ENCODE measurements around a stretch of chr14.

GRCh38 chr14:105152807-105153496, 15.6 kb downstream of the JAG2 start:
- PRO-cap, result no peak
- RRBS, 2 experiments, result 72 to 74% methylated on average over 3 of the region's 26 CpGs

GRCh38 chr14:105167106-105167396, 1.5 kb downstream of the JAG2 start:
- PRO-cap, result no peak
- RRBS, 2 experiments, result 15 to 19% methylated on average over 9 of the region's 15 CpGs

GRCh38 chr14:105218850-105219460, 29.4 kb upstream of the BTBD6 start:
- PRO-cap, result no peak
- RRBS, 2 experiments, result 91 to 97% methylated on average over 6 to 7 of the region's 33 CpGs

- PRO-cap, result no peak
- RRBS, 2 experiments, result no CpG with 5 or more reads among the region's 22 CpGs
These were observed 925 bp upstream of the BRF1 start for GRCh38 chr14:105301667-105302185.

DNA sequence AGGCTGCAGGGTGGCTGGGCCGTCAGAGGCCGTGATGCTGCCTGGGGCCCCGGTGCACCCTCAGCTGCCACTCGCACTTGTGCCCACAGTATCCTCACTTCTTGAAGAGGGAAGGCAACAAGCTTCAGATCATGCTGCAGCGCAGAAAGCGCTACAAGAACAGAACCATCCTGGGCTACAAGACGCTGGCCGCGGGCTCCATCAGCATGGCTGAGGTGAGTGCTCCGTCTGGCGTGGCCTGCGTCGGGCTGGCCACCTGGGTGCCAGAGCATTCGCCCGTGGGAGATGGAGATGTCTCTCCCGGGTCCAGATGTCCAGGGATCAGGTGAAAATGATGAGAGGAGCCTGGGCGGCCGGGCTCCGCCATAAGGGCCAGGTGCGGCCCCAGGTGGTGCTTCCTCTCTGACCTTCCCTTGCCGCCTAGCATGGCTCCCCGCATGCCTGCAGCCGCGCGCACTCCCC, 40.4 kb downstream of the PACS2 start:
- PRO-cap, result no peak
- RRBS, 2 experiments, result no CpG with 5 or more reads among the region's 25 CpGs

- PRO-cap, result no peak
- RRBS, 2 experiments, result no CpG with 5 or more reads among the region's 13 CpGs
These were observed 4.0 kb upstream of the CRIP1 start for GRCh38 chr14:105482726-105483104.

DNA sequence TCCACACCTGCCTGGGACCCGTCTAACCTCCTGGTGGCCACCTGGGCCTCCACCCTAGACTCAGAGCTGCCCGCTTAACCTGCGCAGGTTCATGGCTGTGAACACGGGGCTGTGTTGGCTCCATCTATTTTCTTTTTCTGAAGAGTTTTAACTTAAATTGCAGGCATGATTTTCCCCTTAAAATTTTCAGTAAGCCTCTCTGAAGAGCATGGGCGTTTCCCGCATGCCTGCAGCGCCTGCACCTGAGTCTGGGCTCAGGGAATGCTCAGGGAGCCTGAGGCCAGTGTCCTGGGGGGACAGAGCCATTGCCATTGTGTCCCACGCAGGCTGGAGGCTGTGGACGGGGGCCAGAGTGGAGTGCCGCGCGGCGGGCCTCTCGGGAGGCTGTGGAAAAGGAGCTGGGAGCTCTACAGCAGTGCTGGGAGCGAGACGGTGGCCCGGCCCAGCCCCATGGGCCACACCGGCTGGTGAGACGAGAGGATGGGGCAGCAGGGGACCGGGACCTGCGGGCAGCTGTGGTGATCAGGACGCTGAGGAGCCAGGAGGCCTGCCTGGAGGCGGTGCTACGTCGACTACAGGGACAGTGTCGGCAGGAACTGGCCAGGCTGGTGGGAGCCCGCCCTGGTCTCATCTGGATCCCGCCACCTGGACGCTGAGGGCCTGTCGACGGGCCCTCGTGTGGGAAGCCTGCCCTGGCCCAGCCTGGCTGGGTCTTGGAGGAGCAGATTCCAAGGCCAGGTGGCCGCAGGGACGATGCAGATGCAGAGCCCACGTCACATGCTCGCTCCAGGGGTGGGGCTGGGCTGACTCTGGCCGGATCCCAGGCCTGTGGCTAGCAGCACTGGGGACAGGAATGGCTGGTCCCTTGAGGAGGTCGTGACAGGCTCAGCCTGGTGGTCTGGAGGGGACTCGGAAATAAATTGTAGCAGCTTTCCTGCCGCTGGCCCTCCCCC, 7.5 kb downstream of the TEDC1 start:
- PRO-cap, result no peak
- RRBS, 2 experiments, result no CpG with 5 or more reads among the region's 40 CpGs

DNA sequence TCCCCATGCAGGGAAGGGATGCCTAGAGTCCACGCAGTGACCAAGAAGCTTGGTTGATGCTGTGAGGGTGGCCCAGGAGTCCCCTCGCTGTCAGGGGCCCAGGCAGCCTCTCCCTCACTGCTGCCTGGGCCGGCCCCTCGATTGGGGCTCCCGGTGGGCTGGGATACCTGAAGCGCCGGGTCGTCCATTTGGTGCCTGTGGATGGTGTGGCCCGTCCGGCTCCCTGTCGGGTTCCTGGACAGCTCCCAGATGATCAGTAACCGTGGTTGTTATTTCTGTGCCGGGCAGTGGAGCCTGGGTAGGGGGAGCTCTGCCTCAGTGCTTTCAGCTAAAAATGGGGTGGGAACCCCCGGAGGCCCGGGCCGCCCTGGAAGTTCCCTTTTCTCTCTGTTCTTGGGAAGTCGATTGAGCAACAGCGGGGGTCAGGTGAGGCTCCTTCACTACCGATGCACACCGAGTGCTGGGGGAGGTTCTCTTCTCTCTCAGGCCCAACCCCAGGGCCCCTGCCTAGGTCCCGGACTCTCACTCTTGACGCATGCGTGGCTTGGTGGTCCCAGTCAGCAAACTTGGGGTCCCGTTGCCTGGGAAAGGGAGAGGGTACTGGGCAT, 78.6 kb downstream of the TMEM121 start:
- PRO-cap, result no peak
- RRBS, 2 experiments, result 73 to 78% methylated on average over 3 of the region's 24 CpGs

GRCh38 chr14:105856461-105857647, 330.5 kb downstream of the TMEM121 start:
- PRO-cap, result no peak
- RRBS, 2 experiments, result no CpG with 5 or more reads among the region's 5 CpGs

DNA sequence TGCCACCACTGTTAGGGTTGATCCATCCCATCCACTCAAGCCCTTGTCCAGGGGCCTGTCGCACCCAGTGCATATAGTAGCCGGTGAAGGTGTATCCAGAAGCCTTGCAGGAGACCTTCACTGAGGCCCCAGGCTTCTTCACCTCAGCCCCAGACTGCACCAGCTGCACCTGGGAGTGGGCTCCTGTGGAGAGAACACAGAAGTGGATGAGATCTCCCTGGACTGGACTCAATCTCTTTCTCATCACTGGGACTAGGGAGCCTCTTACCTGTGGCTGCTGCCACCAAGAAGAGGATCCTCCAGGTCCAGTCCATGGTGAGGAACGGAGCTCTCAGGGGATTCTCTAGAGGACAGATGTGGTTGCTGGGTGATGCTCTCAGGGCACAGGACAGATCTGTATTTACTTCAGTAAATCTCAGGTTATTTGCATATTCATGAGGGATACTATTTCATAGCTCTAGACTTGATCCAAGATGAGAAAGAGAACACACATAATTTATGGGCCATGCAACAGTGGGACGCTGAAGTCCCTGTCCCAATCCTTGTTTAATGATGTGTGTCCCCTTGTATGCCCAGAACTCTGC, 460.4 kb downstream of the TMEM121 start:
- PRO-cap, result no peak
- RRBS, 2 experiments, result no CpG with 5 or more reads among the region's 4 CpGs

GRCh38 chr14:106374012-106374382, 847.6 kb downstream of the TMEM121 start:
- PRO-cap, result no peak
- RRBS, 2 experiments, result no CpG with 5 or more reads among the region's 1 CpG

DNA sequence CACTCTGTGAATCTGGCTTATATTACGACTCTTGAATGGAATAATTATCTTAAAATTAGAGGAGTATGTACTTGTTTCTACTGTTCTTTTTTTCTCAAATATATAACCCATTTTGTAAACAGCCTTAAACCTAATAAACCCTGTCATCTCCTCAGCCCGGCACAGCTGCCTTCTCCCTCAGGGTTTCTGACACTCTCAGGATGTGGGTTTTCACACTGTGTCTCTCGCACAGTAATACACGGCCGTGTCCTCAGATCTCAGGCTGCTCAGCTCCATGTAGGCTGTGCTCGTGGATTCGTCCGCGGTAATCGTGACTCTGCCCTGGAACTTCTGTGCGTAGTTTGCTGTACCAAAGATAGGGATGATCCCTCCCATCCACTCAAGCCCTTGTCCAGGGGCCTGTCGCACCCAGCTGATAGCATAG, 1235.5 kb downstream of the TMEM121 start:
- PRO-cap, result no peak
- RRBS, 2 experiments, result no CpG with 5 or more reads among the region's 12 CpGs